Daoy (cell line): Measurements from ENCODE around the genes ZNF485, MARCHF8, WASHC2C and NCOA4.

DNA sequence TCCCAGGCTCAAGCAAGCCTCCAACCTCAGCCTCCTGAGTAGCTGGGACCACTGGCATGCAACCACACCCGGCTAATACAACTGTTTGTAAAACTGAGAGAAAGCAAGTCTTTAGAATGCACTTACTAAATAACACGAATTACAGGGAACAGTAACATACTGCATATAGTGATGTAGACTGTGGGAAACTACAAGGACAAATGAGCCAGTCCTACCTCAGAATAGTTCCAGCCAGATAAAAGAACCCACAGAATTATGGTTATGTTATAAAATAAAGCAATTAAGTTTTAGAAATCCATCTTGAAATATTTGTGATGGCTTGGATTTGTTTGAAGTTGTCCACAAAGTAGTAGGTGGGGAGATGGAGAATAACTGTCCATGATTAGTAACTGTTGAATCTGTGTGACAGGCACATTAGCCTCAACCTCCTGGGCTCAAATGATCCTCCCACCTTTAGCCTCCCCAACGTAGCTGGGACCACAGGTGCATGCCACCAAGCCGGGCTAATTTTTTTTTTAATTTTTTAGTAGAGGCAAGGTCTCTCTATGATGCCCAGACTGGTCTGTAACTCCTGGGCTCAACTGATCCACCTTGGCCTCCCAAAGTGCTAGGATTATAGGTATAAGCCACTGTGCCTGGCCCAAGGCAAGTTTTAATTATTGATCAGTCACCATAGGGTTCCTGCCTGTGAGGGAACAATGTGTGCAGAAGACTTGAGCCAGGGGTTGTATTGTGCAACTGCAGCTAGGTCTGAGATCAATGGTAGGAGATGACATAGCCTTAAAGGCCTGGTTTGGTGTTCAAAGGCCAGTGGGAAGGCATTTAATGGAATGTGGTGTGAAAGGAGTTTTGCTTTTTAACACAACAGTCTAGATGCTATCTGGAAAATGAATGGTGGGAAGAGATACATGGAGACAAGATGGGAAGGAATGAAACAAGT is 10.0 kb downstream of the HNRNPF start:
- RAMPAGE, long total RNA, result no peak

DNA sequence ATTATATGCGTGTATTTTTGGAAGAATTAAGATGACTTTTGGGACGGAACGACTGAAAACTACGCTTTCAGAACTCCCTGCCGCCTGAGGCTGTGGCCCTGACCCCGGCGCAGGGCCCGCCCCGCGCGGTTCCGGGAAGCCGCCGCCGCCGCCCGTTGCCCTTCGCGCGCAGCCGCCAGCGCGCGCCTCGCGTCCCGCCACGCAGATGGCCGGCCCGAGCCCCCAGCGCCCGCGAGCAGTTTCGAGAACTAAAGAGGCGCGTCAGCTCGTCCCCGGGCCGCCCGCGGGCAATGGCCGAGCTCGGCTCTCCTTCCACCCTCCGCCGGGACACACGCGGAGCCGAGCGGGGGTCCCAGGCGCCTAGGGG is 1.9 kb downstream of the HNRNPF start:
- RAMPAGE, long total RNA, result no peak

DNA sequence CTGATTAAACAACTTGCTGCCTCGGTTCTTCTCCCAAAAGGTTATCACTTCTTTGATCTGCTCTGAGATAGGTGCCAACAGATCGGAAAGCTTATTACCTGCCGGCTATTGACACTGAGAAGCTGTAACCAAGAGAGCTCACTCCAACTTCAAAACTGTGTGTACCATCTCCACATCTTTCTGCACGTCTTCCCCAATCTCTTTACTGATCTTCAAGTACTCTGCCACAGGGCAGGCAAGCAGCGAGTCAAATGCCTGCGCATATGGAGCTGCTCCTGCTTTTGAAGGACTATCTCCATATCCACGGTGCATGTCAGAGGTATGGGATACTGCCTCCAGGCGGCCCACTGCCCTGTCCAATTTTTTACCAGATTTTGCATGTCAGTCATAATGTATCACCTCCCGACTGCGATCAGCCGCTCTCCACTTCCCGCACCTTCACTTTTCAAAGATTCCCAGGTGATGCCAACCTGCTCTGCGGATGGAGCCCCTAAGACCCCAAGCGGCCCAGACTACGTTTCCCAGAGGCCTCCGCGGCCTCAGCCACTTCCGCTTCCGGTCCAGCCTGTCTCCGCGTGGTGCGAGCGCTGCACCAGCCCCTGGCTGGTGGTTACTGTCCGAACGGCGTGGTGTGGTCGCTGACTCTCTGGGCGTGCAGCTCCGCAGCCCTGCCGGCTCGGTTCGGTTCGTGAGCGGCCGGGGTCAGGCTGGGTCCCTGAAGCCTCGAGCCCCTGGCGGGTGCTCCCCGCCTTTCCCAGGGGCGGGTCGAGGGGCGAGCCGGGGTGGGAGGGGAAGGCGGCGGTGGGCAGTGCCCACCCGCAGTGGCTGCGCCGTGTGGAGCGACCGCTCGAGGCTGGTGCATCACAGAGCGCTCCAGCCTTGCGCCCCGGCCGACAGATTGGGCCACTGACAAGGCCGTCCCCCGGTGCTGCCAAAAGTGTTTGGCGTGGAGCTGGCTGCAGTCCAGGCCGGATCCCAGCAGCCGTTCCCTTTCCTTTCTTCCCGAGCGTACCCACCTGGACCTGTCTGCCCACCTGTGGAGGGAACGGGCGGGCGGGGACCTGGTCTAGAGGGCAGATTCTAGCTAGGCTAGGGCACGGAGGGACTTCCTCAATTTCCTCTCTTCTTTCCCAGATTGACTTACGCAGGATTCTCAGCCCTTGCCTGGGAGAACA is at the start of gene ZNF485:
Gene ZNF485, plus strand, starts transcription at position 576 of the 1,175 bp plus-strand sequence.
- RAMPAGE, long total RNA, result start-site peak on the plus strand centred at position 591 of the sequence, 68 bp wide, 19 and 18 reads in 2 replicates

- RAMPAGE, long total RNA, result no peak
Measured at GRCh38 chr10:43878399-43879025, 229.8 kb upstream of the ZNF32 start.

DNA sequence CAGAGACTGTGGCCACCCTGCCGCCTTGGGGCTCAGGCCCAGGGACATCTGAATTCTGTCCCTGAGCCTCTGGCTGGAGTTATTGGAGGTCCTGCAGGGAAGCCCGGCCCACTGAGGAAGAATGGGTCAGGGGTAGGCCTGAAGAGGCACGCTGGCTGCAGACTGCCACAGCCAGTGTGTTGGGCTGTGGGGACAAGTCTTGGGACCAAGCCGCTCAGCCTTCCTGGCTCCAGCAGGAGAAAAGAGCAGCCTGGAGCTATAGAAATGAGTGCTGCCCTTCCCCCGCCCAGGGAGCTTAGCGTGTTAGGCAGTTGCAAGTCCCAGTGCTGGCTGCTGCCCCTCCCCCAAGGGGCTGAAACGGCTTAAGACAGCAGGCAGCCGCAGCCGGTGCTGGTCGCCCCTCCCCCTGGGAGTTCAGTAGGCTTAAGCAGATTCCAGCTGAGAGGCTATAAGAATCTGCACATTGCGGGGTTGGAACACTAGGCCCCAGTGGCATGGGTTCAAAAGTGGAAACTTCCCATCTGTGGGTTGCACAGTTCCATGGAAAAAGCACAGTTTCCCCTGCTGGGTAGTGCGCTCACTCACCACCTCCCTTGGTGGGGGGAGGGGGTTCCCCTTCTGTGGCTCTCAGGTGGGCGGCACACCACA is 151.3 kb downstream of the CXCL12 start:
- RAMPAGE, long total RNA, result no peak

GRCh38 chr10:44376085-44376802 is 8.7 kb downstream of the CXCL12 start:
- RAMPAGE, long total RNA, result no peak

GRCh38 chr10:44377790-44378513 is 6.9 kb downstream of the CXCL12 start:
- RAMPAGE, long total RNA, result no peak

DNA sequence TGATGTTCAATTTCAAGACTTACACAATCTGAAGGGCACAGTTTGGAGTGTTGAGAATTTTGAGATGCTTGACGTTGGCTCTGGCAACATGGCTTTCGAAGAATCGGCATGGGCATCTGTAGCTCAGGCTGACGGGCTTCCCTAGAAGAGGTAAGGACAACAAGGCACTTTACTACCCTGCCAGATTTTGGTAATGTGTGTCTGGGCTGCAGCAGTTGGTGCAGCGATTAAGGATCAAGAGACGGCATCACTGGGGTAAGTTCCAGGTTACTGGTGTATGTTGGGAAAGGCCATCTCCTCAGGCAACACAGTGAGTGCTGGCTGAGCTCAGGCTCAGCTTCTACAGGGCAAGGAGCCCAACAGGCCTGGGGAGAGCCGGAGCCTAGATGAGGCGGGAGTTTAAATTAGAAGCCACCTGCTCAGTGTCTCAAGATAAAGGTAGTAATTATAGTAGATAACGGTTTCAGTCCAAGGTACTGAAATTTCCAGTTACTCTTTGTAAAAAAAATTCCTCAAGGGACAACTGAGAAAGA is 4.1 kb downstream of the CXCL12 start:
- RAMPAGE, long total RNA, result no peak

DNA sequence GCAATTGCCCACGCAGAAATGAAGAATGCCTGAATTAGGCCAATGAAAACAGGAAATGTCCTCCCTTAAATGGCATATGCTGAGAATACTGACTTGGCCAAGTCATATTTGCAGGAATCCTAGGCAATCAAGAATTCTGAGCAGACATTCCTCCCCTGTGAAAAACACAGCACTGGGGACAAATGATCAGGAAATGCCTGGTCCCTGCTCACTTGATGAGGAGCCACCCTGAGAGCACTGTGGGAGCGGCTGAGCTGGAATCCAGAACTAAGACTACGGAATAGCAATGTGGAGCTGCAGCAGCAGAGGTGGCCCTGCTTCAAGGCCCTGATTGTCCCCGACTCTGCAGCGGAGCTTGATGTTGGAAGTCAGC is 184.7 kb upstream of the CXCL12 start:
- RAMPAGE, long total RNA, result no peak

- RAMPAGE, long total RNA, result no peak
Measured at GRCh38 chr10:44857582-44857991, 53.5 kb upstream of the TMEM72 start.

DNA sequence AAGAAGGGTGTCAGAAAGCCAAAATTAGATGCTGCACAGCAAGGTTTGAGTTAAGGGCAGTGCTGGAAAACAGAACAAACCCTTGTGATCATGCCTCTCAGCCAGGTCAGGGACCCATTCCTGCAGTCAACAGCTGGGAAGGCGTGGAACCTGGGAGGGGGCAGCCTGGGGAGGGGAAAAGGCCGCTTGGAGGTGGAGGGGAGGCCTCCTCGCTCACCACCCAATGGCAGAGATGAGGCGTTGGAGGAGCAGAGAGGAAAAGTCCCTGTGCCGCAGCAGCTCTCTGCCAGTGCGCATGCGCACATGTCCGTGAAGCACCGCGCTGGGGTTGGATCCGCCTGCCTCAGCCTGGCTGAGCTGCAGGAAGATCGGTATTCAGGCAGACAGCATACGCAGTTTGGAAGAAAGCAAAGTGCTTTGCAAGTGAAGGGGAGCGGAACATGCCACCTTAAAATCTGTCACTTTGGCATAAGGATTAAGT is 32.5 kb upstream of the TMEM72 start:
- RAMPAGE, long total RNA, result no peak

GRCh38 chr10:44971421-44971851 is 7.2 kb downstream of the DEPP1 start:
- RAMPAGE, long total RNA, result no peak

GRCh38 chr10:45374662-45375022 is 626 bp downstream of the ALOX5 start:
- RAMPAGE, long total RNA, result no peak

- RAMPAGE, long total RNA, result no peak
Measured at GRCh38 chr10:45470140-45470636, 65.0 kb downstream of the MARCHF8 start.

DNA sequence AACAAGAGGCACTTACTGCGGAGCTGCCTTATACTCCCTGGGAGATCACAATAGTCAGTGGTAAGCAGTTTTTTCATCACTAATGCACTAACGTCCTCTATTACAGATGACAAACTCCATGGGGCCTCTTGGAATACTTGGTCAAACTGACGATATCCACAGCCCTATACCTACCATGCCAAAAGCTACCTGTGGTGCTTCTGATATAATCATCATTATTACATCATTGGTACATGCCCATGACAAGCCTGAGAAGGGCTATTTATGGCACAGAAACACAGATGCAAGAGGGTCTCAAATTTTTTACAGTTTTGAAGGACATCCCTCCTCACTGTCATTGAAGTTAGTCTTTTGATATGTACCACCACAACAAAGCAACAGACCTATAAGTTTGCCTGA is at the start of gene MARCHF8:
Gene MARCHF8, minus strand, starts transcription at position 177 of the 399 bp plus-strand sequence.
- RAMPAGE, long total RNA, result no peak

DNA sequence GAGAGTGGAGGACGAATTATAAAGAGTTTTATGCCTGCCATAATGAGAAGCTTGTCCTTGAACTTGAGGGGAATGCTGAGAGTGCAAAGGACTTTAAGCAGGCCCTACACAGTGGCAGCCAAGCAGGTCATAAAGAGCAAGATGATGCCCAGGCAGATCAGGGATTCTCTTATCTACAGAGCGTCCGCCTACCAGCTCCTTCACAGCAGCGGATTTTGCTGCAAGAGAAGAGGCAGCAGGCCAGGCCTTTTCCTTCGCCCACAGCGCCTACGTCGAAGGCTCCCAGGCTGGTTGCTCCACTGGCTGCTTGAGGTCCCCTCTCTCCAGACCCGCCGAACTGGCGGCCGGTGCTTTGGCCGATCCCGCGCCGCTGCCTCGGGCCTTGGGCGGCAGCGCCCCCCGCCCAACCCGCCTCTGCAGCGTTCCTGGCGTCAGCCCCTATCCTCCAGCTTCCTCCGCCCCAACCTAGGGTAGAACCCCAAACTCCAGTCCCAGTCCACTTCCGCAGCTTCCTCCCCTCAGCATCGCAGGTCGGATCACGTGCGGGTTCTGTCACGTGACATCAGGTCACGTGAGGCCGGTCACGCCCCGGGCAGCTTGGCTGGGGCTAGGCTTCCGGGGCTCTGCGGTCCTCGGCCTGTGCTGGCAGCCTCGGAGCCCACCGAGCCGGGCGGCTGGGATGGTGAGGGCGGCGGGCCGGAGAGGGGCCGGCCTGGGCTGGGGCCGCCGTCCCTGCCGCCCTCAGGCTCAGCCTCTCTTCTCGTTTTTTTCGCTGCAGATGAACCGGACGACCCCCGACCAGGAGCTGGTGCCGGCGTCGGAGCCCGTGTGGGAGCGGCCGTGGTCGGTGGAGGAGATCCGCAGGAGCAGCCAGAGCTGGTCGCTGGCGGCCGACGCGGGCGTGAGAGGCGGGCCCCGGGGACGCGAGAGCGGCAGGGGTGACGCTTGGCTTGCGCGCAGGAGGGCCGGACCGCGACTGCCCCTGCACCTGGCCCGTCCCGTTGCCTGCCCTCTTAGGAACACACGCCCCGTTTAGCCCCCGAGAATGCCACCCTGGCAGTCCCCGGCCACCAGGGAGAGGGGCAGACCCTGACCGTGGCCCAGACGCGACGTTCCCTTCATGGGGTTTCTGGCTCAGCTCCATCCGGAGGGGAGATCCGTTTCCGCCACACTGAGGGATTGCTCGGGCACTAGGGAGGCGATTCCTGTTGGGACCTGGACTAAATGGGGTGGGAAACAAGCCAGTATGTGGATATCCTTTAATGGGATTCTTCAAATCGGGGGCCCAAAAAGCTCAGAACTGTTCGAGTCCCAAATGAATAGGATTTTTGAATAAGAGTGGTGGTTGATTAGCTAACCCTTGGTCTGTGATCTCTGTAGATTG is at the start of gene WASHC2C:
Gene WASHC2C, plus strand, starts transcription at position 628 of the 1,384 bp plus-strand sequence.
- RAMPAGE, long total RNA, result start-site peak on the plus strand centred at position 597 of the sequence, 64 bp wide, 93 and 23 reads in 2 replicates

DNA sequence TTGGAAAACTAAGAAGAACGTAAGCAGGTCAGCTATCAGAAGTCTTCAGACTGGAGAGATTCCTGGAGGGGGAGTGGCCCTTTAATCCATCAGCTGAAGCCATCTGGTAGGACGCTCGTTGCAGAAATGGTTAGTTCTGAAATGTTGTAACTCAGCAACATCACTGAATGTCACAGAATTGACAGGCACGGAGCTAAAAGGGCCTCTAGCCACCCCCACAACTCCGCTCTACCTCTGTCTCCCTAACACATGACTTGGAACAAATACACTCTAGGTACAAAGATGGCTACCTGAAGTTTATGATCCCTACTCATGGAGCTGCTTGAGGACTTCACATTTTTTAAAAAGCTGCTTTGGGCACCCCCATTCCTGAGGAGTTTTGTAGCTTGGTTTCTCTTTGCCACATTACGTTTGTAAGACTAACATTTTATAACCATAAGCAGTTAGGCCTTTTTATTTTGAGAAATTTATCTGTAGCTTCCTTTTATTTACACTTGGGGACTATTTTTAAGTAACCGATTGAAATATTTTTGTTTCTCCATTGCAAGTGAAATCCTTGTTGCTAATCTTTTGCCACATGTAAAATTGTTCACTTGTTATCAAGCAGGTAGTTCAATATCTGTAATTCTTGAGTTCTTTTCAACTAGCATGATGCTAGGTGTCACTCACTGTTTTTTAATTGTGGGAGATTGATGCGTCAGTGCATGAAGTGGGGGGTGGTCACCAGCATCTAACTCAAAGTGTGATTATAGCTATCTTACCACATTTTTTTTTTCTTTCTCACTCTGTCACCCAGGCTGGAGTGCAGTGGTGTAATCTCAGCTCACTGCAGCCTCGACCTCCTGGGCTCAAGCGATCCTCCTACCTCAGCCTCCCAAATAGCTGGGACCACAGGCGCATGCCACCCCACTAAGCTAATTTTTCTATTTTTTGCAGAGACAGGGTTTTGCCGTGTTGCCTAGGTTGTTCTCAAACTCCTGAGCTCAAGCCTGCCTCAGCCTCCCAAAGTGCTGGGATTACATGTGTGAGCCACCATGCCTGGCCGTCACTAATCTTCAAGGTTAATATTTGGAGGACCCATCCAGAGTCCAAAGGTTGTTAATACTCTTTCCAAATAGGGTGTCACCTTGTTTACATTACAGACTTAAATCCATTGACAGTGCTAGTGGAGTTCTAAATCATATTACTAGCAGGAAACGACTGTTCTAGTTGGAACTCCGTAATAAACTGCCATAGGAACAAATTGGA is 28.6 kb downstream of the NCOA4 start:
- RAMPAGE, long total RNA, result no peak

- RAMPAGE, long total RNA, result start-site peak on the minus strand at chr10:46030572-46030609, 55 and 42 reads in 2 replicates
Measured at GRCh38 chr10:46029882-46030893, at the start of gene NCOA4. NCOA4 (minus strand) TSS chr10:46030623.

DNA sequence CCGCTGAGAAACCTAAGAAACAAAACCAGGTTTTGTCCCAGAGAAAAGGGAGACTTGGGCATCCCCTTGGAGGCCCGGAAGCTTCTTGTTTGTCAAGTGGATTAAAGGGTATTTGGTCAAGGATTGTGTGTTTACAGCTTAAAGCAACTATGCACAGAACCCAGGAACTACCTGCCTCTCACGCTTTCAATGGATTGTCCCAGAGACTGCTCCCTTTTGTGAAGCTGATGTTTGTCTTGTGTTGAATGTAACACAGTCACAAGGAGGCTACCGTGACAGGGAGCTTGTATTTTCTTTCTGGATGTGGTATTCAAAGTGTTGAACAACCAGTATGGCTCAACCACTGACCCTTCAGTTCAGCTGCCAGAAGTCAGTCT is 6.4 kb upstream of the MSMB start:
- RAMPAGE, long total RNA, result no peak

GRCh38 chr10:46091468-46091890 is 45.4 kb upstream of the MSMB start:
- RAMPAGE, long total RNA, result no peak